Mesenchymal stem cell of the bone marrow (primary cell): ENCODE measurements around a stretch of chr7.

DNA sequence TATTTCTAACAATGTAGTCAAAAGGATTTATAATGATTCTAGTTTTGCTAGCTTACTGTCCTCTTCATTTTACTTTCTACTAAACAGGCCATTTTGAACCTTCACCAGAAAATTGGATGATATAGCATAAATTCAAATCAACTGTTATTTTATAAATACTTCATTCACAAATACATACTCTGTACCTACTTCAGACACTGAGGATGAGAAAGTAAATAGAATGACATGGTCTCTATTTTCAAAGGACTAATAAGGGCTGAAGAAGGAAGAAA is 5.4 kb downstream of the NAMPT start:
- CAGE, long polyA plus RNA, result no peak

DNA sequence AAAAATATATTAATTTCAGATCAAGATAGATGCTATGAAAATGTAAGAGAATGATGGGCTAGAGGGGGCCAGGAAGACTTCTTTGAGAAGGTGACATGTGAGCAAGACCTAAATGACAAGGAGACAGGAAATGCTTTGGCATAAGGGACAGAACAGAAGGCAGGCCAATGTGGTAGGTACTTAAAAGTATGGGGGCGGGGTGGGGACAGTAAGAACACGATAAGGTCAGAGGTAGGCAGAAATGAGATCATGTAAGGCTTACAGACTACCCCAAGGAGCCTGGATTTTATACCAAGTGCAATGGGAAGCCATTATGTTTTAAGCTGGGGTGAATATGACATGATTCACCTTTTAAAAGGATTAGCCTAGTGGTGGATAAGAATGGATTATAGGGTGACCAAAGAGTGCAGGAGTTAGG is 5.0 kb downstream of the NAMPT start:
- CAGE, long polyA plus RNA, result no peak

DNA sequence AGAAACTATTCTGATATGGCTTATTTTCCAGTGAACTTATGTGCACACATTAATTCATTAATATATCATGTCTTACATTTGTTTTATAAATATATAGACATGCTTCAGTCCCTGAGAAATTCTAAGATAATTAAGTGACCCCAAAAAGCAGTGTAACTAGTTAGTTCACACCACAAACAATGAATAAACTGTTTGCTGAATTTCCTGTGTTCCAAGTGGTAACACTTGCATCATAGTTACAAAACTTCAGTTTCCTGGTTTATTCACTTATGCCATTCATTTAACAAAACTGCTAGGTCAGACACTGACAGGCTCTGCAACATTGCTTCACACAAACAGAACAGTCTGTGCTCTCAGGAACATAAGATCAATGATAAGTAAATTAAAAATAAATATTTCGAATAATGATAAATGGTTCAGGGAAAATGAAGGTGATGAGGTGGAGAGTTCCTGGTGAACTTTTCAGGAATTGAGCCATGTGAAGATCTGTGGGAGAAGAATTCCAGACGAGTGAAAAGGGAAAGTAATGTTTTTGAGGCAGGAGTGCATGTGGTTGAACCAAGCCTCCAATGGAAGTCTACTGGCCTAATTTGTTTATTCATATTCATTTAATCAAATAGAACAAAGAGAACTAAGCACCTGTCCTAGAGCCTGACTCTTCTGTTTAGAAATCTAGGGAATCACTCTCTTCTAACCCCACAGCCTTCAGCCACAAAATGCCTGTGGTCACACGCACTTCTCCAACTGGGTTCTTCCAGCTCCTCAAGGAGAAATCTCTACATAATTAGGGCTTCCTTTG is 133.4 kb upstream of the NAMPT start:
- CAGE, long polyA plus RNA, result no peak

DNA sequence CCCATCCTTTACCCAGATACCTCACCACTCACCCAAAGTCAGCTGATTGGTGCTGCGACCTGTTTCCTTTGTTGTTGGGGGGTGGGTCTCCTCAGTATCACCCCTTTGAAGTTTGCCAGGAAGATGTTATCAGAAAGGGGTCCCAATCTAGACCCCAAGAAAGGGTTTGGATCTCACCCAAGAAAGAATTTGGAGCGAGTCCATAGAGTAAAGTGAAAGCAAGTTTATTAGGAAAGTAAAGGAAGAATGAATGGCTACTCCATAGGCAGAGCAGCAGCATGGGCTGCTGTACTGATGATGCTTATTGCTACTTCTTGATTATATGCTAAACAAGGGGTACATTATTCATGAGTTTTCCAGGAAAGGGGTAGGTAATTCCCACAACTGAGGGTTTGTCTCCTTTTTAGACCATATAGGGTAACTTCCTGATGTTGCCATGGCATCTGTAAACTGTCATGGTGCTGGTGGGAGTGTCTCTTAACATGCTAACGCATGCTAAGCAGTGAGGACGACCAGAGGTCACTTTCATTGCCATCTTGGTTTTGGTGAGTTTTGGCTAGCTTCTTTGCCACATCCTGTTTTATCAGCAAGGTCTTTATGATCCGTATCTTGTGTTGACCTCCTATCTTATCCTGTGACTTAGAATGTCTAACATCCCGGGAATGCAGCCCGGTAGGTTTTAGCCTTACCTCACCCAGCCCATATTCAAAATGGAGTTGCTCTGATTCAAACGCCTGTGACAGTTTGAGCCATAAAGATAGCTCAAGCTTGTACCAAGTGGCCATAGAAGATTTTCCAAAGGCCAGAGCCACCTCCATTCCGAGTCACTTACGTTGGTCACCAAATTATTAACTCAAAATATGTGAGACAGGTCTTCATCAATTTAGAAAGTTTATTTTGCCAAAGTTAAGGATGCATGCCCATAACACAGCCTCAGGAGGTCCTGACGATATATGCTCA is 175.9 kb upstream of the NAMPT start:
- CAGE, long polyA plus RNA, result no peak

DNA sequence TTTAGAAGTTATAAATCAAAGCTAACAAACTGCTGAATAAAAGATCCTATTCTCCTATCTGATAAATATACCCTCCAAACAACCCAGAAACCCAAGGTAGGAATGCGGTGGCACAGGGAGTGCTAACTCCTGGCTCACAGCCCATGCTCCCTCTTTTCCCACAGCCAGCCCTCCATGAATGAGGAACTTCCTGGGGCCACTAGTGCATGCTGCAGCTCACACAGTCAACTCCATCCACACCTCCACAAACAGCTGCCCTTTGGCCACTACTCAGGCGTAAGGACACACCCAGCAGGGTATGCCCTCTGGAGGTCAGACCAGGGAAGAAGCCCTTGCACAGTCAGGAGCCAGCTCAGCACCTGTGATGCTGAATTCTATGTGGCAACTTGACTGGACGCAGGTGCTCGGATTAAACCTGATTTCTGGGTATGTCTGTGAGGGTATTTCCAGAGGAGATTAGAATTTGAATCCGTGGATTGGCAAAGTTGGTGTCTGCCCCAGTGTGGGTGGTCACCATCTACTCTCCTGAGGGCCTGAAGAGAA is 85.2 kb upstream of the PIK3CG start:
- CAGE, long polyA plus RNA, result no peak

DNA sequence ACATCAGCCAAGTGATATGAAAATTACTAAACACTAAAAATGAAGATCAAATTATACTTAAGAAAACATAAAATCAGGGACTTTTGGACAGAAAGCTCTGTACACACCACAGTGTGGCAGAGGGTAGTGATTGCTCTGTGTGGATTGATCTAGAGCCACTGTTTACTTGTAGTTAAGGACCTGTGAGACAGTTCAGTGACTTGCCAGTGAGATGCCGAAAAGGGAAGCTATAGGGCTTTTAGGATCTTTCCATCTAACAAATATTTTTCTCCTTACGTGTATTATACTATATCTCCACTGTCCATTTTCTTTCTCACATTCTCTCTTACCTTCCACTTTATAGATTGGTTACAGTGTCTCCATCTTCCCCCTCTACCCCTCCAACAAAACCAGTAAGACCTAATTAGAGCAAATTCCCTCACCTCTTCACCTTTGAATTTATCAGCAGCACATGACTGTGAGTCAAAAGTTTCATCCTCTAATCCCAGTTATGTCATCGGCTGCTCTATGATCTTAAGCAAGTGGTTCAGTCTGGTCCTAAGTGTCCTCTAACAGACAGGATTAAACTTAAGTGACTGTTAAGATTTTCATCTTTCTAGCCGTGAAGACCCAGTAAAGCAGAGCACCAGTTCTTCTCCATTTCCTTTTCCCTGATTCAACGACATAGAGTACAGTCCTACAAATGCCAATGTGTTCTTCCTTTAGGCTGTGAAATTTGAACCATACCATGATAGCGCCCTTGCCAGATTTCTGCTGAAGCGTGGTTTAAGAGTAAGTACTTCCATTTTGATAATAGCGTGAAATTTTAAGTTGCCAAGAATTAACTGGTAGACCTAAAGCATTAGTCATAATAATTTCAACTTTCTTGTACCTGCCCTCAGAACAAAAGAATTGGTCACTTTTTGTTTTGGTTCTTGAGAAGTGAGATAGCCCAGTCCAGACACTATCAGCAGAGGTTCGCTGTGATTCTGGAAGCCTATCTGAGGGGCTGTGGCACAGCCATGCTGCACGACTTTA is 7.1 kb downstream of the PIK3CG start:
- CAGE, long polyA plus RNA, result no peak

DNA sequence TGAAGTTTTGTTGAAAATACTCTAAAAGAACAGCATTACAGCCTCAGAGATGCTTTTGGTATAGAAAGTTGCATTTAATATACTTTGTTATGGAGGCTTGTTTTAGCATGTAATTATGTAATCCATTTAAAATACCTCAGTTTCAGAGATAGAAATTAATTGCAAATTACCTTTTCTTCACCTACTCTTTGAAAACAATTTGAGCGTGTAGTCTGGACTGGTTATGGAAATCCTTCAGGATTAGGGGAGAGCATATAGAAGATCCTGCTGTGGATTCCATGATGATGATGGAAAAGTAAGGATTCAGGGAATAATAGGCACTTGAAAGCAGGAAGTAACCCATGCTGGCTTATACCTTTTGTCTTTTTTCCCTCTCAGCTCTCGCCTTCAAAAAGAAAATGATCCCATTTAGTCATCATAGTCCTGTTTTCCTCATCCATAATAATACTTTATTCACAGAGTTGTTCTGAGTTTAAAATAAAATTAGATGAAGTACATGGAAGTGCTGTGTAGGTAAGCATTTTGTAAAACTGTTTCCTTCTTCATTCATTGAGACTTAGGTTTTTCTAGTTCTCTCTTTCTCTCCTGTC is 4.4 kb downstream of the HBP1 start:
- CAGE, long polyA plus RNA, result no peak

DNA sequence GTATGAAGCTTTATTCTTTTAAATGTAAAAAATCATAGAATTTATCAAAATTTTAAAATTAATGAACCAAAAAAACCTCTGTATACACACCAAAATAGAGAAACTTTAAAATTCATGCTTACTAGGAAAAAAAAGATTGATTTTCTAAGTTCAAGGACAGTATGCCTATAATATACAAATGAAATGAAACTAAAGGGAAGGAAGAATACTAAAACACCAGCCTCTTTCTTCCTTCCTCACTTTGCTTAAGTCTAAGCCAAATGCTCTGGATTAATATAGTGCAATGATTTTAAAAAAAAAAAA is 6.0 kb downstream of the GPR22 start:
- CAGE, long polyA plus RNA, result no peak

DNA sequence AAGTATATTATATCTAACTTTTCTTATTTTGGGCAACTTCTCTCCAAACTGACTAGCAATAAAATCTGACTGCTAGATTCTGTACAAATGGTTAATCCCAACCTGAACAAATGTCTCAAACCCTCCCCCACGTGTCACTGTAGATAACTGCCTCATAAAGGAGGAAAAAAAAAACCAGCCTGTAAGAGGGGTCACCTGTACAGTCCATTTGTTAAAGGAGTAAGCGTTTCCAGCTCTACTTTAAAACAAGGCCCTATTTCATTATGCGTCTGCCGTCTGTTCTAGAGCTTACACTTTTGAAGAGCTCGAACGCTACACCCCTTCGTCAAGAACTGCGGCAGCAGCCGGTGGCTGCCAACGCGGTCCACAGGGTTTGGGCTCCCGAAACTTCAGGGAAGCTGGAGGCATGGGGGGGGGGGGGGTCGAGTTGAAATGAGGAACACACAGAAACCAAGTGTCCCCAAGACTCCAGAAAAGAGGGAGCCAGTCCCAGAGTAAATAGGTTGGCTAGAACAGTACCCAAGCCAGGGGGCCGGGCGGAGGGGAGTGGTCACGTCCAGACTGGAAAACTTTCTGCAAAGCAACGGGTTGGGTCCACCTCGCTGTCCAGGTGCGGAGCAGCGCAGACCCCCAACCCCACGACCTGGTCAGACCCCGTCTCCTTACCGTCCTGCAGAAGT is 443 bp downstream of the COG5 start:
- CAGE, long polyA plus RNA, result no peak

GRCh38 chr7:107596851-107597430 is 16.9 kb downstream of the BCAP29 start:
- CAGE, long polyA plus RNA, result no peak

DNA sequence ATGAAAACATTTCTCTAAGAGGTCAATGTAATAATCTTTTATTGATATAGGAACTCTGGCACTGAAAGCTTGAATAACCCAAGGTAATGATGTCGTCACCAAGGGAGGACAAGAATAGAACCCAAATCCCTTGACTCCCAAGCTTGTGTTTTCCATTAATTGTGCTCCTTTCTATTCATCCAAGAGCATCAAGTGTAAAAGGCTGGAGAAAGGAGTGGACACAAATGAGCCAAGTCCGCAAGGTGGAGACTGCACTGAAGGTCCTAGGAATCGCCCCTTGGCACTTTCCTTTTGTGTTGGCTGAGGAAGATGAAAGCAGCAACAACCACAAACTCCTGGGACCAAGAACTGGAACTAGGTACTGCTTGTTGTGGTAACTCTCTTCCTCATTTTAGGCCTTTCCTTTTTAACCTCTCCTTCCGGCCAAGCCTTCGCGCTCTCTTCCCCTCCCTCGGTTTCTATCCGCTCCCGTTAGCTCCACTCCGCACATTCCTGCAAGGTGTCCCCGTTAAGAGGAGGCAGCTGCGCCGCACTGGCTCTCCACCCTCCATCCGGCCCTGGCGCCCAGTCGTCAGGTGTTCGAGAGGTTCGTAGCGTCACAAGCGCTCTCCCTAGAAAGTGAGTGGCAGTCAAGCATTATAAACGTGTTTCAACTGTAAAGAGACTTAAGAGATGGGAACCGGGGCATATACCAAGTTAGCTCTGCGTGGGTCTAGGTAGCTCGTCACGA is 984 bp upstream of the CBLL1 start:
- CAGE, long polyA plus RNA, result no peak

GRCh38 chr7:107758171-107758990 is 14.4 kb downstream of the CBLL1 start:
- CAGE, long polyA plus RNA, result no peak

DNA sequence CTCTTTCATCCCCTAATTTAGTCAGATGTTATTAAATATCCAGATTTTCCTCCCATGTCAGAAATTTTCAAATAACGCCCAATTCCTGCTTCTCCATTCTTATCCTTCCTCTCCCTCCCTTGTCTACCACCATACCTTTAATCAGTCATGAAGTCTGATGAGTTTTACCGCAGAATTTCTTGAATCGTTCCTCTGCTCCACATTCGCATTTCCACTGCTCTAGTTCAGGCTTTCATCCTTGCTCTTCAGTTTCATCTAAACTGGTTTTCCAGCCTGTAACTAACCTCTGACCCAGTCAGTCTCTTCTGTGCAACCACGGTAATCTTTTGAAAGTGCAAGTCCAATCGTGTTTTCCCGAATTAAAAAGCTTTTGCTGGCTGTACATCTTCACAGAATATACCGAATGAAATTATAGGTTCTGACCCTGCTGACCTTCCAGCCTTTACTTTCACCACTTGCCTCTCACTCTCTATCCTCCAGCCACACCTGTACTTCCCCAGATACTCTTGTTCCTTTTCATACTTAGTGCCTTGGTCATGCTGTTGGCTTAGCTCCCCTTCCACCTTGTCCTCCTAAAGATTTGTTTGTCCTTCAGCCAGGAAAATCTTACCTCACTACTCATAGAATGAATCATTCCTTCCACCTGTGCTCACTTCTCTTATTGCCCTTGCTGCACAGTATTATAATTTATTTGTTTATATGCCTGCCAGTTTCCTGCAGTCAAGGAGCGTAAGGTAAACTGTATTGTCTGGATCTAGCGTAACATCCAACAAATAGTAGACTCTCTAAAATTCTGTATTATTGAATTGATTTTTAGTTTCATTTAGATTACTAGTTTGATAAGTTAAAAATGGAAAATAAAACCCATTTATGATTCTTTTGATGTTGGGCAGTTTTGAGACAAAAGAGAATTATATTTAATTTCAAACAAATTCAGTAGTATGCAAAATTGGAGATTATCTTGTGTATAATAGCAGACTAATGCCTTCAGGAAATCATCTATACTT is 2.3 kb upstream of the PNPLA8 start:
- CAGE, long polyA plus RNA, result no peak

GRCh38 chr7:109697438-109697637 is 1127.7 kb downstream of the DNAJB9 start:
- CAGE, long polyA plus RNA, result no peak

DNA sequence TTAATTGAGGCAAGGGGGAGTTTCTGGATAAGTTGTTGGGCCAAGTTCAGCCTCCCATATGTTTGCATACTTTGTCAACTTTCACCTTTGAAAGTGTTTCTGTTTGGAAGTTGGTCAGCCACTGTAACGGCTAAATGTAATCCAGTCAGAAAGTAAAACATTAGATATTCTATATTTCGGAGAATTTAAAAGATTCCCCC is 567.9 kb upstream of the LRRN3 start:
- CAGE, long polyA plus RNA, result no peak

DNA sequence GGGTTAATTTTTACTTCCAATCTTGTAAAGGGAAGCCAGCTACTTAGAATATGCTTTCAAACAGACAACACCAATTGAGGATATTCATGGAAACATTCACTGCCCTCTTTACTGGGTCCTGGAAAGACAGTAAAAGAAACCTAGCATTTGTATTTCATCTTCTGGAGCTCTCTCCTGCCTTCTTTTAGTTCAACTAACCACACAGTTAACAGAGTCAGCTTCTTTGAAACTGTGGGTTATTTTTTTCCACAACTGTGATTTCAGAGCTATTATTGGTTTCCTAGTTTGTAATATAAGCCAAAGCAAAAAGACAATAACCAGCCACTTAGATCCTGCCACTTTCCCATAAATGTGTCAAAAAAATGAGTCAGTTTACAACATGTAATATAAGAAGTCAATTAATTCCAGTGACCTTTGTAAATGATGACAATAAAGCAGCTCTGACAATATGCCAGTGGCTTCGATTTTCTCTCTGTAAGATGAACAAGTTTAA is 1.8 kb downstream of the LRRN3 start:
- CAGE, long polyA plus RNA, result no peak

GRCh38 chr7:111329150-111329912 is 233.0 kb downstream of the IMMP2L start:
- CAGE, long polyA plus RNA, result no peak

- CAGE, long polyA plus RNA, result no peak
These were observed 133.3 kb upstream of the IMMP2L start for GRCh38 chr7:111695646-111695872.

DNA sequence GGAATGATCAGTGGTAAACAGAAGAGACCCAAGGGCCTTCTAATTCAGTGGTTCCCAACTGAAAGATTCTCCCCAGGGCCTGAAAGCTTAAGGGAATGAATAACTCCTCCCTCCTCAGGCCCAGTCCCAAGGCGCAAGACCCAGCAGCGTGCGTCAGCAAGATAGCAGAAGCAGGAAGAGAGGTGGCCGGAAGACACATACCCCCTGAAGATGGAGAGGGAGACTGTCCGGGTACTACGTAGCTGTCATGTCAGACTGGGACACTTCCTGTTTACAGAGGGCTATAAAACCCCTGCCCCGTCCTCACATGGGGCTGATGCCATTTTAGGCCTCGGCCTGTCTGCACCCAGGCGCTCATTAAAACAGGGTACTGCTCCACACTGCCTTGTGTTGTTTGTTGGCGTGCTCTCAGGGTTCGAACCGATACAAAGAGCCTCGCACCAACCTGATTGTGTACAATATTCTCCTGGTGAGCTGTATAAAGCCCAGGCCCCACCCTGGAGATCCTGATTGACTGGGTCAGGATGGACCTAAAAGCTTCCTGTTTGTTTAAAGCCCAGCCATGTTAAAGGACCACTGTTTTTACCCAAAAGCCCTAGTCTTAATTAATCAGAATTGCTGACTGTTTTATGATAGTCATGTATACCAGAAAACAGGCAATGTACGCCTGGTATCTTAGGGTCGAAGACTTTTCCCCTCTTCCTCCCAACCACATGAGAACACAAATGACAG is 251.6 kb downstream of the DOCK4 start:
- CAGE, long polyA plus RNA, result no peak

GRCh38 chr7:111960989-111961611 is 245.1 kb downstream of the DOCK4 start:
- CAGE, long polyA plus RNA, result no peak